Spinal cord (tissue), 3 donors: Measurements from ENCODE around the genes RNF31, TM9SF1 and KHNYN.

- PRO-cap = no peak
- RAMPAGE, long total RNA = no peak
Observed at GRCh38 chr14:24113297-24113641, 1.3 kb upstream of the DCAF11 start.

GRCh38 chr14:24132224-24133030 lies 2.0 kb downstream of the FITM1 start:
- PRO-cap = no peak
- RAMPAGE, long total RNA = no peak

DNA sequence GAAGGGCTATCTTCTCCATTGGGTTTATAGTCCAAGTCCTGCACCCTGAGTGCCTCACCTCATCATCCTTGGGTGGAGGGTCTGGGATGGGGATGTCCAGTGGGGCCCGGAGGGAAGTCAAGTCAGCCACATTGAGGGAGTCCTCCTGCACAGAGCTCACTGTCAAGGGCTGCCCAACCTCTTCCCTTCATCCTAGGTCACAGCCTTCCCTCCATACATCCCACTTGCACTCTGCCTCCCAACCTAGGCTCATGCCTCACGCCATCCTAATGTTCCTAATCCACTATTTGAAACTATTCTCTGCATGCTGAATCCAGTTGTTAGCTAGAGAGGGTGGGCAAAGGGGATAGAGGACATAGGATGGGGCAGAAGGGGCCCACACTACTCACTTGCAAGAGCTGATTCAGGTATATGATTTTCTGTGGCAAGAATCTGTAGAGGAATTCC lies 1.1 kb downstream of the PSME2 start:
- PRO-cap = no peak
- RAMPAGE, long total RNA = no peak

GRCh38 chr14:24147416-24147901 lies at the start of gene RNF31:
RNF31 (plus strand) TSS chr14:24147498.
- PRO-cap = no peak
- RAMPAGE, long total RNA = no peak

- PRO-cap = no peak
- RAMPAGE, long total RNA = no peak
Observed at GRCh38 chr14:24147902-24148569, 738 bp downstream of the RNF31 start.

GRCh38 chr14:24195159-24196143 lies at the start of gene TM9SF1:
TM9SF1 (minus strand) TSS chr14:24195441.
- PRO-cap = no peak
- RAMPAGE, long total RNA = no peak

DNA sequence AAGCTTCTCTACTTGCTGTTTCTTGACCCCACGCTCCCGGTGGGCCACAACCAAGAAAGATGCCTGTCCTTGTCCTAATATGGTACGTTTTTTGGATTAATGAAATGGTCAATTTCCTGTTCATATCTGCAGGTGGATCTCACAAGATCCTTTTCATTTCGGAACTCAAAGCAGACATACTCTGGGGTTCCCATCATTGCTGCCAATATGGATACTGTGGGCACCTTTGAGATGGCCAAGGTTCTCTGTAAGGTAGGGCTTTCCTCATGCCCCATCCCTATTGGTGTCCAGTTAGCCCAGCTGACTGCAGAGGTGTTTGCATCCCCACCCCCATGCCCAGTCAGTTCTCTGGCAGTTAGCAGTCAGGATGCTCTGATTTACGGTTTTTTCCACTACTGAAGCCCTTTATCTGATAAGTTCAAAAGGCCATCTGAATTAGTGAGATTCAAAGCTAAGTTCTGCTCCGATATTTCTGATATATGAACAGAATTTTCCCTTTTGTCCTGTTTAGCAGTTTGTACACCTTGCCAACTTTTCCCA lies 688 bp downstream of the GMPR2 start:
- PRO-cap = no peak
- RAMPAGE, long total RNA = no peak

- PRO-cap = no peak
- RAMPAGE, long total RNA = no peak
Observed at GRCh38 chr14:24297380-24298242, 2.0 kb downstream of the DHRS1 start.

GRCh38 chr14:24308477-24309046 lies 785 bp upstream of the CIDEB start:
- PRO-cap = no peak
- RAMPAGE, long total RNA = no peak

DNA sequence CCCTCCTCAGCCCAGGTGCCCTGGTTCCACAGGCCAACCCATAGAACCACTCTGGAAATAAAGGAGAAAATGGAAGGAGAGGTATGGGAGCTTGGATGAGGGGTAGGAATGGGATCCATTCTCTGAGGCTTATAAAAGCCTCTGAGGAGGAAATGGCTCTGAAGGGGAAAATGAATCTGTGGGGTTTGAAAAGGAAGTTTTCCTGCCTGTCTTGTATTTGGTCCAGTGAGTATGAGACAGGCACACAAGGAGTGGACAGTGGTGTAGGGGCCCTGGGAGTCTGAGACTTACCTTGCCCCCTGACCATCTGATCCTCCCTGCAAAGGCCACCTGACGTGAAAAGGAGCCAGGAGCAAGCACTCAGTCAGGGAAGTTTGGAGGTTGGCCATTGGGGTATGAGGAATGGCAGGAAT lies 866 bp downstream of the LTB4R start:
- PRO-cap = no peak
- RAMPAGE, long total RNA = no peak

GRCh38 chr14:24353828-24354414 lies 14.1 kb upstream of the NFATC4 start:
- PRO-cap = no peak
- RAMPAGE, long total RNA = no peak

GRCh38 chr14:24396108-24396670 lies 2.6 kb upstream of the NYNRIN start:
- PRO-cap = no peak
- RAMPAGE, long total RNA = no peak

- PRO-cap = no peak
- RAMPAGE, long total RNA = no peak
Observed at GRCh38 chr14:24429520-24430429, at the start of gene KHNYN. KHNYN (plus strand) TSS chr14:24429954.

DNA sequence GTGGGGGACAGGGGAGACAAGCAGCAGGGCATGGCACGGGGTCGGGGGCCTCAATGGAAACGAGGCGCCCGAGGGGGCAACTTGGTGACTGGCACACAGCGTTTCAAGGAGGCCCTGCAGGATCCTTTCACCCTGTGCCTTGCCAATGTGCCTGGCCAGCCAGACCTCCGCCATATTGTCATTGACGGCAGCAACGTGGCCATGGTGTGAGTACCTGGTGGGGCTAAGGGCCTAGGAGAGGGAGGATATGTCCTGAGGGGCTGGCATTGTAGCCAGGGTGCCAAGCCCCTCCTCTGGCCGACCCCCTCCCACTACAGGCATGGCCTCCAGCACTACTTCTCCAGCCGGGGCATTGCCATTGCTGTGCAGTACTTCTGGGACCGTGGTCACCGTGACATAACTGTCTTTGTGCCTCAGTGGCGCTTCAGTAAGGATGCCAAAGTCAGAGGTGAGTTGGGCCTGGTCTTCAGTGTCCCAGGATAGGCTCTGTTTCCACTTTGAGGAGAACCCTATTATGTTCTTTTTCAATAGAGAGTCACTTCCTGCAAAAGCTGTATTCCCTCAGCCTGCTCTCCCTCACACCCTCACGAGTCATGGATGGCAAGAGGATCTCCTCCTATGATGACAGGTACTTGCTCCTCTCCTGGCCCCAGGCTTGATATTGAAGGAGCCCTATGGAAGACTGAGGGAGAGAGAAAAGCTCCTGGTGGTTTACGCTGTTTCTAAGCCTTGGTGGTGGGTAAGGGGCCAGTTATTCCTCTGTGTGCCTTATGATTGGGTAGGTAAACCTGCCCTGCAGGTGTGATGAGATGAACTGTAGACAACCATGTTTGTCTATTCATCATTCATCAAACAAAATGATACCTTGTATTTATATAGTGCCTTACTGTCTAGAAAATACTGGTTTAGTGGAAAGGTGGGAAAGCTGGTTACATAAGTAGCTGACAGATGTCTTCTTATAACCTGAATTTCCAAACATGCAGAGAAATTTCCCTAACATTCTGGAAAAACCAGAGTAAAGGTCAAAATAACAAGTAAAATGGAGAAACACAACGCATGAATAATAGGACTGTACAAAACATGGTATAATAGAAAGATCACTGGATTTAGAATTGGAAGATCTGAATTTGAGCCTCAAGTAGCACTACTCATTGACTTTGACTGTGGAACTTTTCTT lies 3.0 kb downstream of the KHNYN start:
- PRO-cap = no peak
- RAMPAGE, long total RNA = no peak

GRCh38 chr14:24458592-24458911 lies 16.0 kb upstream of the SDR39U1 start:
- PRO-cap = no peak
- RAMPAGE, long total RNA = no peak

DNA sequence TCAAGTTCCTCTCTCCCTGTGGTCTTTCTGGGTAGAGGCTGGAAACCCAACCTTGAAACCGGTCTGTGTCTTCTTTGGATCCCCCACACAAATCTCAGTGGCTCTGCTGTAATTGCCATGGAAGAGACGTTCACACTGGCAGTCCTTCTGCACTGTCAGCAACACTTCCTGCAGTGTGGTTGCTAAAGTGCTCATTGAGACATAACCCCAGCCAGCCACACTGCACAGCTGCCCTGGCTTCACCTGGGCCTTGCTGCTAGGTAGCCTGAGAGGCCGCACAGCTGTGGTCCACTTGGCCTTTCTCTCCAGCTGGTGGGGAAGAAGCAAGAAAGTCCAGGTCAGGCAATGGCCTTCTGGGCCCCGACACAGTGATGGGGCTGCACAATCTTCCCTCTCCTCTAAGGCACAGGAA lies 2.4 kb downstream of the GZMH start:
- PRO-cap = no peak
- RAMPAGE, long total RNA = no peak

GRCh38 chr14:24879234-24880052 lies 170.5 kb downstream of the STXBP6 start:
- PRO-cap = no peak
- RAMPAGE, long total RNA = no peak

- PRO-cap = no peak
- RAMPAGE, long total RNA = no peak
Observed at GRCh38 chr14:25035100-25035764, 14.7 kb downstream of the STXBP6 start.

DNA sequence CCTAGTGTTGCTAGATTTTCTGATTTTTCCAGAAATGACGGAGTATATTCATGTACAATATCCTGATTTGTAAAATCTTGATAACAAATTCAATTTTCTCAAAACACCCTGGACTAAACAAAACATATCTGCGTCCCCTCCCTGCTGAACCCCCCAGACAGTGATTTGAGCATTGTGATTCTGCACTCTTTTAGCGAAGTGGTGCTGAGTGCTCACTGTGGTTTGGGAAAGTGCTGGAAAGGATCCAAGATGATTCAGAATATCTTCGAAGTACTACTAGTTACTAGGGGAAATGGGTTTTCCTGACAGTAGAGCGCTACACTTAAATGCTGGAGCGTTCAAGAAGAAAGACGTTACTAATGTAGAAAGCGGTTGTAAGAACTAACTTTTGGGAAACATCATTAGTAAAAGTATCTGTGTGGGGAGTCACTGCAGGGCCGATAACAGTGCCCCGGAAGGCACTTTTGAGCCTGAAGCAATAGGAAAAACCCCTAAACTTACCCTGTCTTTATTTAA lies 813 bp upstream of the STXBP6 start:
- PRO-cap = no peak
- RAMPAGE, long total RNA = no peak

DNA sequence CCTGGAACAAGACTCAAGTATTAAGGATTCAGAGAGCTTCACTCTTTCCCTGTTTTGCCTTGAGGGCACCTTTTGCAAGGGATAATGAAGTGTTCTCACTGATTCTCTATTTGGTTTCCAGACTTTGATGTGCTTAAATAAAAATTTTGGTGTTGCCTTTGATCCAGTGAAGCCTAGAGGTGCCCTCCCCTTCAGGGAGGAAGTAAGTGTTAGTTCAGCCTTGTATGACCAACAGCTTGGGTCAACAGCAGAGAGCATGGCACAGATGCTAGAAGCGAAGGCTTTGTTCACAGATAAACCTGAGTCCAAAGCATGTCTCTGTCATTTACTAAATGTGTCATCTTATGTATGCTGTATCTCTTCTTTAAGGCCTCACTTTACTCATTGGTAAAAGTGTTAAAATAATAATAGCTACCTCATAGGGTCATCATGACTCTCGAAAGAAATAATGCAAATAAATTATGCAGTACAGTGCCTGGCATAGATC lies 52.9 kb upstream of the STXBP6 start:
- PRO-cap = no peak
- RAMPAGE, long total RNA = no peak